ENCODE data around the genes GON4L, SEMA4A and SLC25A44.

DNA sequence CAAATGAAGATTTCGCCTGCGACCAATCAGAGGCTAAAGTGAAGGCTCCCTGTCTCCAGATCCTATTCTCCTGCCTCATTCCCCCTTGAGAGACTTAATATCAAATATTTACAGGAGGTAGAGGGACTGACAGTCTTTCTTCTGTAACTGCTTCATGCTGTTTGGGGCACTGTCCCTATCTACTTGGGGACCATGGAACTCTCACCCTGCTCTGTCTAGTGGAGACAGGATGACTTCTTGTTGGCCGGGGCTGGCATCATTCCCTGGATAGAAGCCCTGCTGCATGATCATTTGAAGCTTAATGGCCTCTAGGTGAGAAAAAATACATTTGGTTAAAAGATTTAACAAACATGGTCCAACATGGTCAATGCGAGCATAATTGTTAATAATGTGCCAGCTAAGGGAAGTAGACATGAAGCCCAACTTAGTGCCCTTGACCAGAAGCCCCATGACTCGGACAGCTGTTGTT lies 38.0 kb downstream of the YY1AP1 start:
- PRO-cap = no peak
- RAMPAGE, long total RNA, 4 experiments = no peak in any of the 4 experiments

GRCh38 chr1:155678800-155679383 lies 9.7 kb downstream of the YY1AP1 start:
- PRO-cap = no peak
- RAMPAGE, long total RNA, 4 experiments = no peak in any of the 4 experiments

DNA sequence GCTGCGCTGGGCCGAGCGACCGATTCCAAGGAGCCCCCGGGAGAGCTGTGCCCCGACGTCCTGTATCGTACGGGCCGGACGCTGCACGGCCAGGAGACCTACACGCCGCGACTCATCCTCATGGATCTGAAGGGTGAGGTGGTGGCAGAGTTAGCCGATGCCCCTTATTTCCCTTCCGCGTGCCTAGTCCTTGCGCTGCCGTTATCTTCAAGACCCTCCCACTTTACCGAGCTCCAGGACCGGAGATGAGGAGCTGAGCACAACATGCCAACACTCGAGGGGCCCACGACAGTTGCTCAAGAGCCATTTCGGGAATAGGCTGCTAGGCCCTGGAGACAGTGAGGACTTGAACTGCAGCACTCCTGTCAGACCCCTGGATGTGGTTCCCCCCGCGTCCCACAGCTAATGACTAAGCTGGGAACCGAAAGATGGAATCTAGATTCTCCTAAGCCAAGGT lies 57.1 kb downstream of the DAP3 start:
- PRO-cap = no peak
- RAMPAGE, long total RNA, 4 experiments = no peak in any of the 4 experiments

GRCh38 chr1:155856726-155857944 lies at the start of gene GON4L:
GON4L (minus strand) TSS chr1:155857214.
- PRO-cap = no peak
- RAMPAGE, long total RNA, 4 experiments = start-site peak on the minus strand in 4 of 4 experiments, at chr1:155857174-155857217 at its widest, 33 to 108 reads per replicate

- PRO-cap = no peak
- RAMPAGE, long total RNA, 4 experiments = no peak in any of the 4 experiments
Measured at GRCh38 chr1:155893566-155894163, 17.5 kb downstream of the RIT1 start.

DNA sequence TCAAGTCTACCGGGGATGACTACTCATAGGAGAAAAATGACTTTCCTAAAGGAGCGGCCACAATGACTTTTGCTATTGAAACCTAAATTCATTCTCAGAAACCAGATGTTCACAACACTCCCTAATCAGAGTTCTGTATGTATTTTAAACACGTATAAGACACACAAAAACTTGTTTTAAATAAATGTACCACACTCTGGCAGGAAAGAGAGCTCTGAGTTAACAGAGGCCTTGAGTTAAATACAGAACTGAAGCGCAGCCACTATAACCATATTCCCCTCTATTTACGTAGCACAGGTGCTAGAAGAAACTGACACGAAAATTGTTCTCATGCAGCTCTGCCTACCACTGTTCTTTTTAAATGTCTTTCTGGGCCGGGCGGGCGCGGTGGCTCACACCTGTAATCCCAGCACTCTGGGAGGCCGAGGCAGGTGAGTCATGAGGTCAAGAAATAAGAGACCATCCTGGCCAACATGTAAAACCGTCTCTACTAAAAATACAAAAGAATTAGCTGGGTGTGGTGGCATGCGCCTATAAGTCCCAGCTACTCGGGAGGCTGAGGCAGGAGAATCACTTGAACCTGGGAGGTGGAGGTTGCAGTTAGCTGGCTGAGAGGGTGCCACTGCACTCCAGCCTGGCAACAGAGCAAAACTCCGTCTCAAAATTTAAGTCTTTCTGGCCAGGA lies 761 bp upstream of the RIT1 start:
- PRO-cap = no peak
- RAMPAGE, long total RNA, 4 experiments = no peak in any of the 4 experiments

DNA sequence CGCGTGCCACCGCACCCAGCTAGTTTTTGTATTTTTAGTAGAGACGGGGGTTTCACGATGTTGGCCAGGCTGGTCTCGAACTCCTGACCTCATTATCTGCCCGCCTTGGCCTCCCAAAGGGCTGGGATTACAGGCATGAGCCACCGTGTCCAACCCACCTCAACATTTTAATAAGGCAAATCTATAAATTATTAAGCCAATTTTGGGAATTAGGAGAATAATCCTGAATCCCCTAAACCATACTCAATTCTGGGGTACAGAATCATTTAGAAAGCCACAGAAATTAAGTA lies 11.1 kb upstream of the RIT1 start:
- PRO-cap = no peak
- RAMPAGE, long total RNA, 4 experiments = no peak in any of the 4 experiments

- PRO-cap = no peak
- RAMPAGE, long total RNA, 4 experiments = no peak in any of the 4 experiments
Measured at GRCh38 chr1:155929118-155929527, 5.1 kb downstream of the KHDC4 start.

DNA sequence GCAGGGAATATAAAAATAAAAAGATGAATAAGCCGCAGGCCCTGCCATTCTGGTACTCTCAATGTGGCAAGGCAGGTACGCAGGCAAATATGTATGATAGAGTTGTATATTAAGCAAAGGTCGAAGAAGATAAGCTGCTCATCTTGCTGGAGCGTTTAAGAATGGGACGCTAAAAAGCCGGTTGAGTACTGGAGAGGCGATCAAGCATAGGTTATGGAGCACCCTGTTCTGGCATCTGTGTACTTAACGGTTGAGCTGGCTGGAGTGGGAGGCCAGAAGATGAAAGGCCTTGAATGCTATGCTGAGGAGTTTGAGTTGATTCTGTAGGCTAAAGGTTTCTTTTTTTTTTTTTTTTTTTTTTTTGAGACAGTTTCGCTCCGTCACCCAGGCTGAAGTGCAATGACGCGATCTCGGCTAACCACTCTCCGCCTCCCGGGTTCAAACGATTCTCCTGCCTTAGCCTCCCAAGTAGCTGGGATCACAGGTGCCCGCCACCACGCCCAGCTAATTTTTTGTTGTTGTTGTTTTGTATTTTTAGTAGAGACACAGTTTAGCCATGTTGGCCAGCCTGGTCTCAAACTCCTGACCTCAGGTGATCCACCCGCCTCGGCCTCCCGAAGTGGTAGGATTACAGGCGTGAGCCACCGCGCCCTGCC lies 793 bp upstream of the KHDC4 start:
- PRO-cap = no peak
- RAMPAGE, long total RNA, 4 experiments = no peak in any of the 4 experiments

GRCh38 chr1:155970120-155971435 lies 7.8 kb downstream of the ARHGEF2 start:
- PRO-cap = no peak
- RAMPAGE, long total RNA, 4 experiments = no peak in any of the 4 experiments

DNA sequence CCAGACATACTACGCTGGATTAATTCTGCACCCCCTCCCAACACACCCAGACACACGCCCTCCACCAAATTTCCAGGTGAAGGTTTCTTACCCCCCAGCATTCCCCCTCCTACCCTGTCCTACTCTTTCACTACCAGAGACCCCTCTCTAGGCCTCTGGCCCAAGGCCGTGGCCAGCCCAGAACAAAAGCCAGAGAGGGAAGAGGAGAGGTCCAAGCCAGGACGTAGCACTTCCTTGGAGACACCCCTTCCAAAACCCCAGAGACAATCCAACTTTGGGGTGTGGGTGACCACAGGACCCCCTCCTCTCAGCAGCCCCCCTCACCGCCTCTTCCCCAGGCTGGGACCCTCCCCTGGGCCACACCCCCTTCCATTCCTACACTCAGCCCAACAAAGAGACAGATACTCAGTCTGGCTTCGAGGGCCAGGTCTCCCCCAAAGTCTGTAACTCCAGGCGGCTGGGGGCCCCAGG lies 1.6 kb downstream of the MEX3A start:
- PRO-cap = no peak
- RAMPAGE, long total RNA, 4 experiments = no peak in any of the 4 experiments

- PRO-cap = no peak
- RAMPAGE, long total RNA, 4 experiments = no peak in any of the 4 experiments
Measured at GRCh38 chr1:156097581-156098202, 15.4 kb upstream of the MEX3A start.

DNA sequence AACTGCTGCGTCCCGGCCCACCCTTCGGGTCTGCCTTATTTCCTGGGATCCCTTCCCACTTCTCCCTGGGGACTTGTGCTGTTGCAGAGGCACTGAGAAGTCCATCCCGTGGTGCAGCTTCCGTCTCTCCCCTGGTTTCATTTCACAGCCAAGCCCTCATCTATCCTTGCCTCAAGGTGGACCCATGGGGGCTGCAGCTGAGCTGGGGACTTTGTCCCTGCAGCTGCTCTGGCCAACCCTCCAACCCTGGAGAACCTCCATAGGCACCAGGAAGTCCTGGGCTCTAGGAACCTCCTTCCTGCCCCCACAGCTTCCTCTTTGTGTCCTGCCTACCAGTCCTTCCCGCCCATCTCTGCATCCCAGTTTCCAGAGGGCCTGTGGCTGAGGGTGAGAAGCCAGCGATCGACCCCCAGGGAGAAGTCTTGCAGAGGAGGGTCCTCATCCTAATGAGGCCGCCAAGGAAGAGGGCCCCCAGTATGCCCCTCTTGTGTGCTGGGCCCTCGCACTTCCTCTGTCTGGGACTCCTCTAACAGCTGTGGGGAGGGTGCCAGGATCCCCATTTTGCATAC lies 11.5 kb upstream of the LMNA start:
- PRO-cap = no peak
- RAMPAGE, long total RNA, 4 experiments = no peak in any of the 4 experiments

GRCh38 chr1:156113408-156114056 lies 979 bp upstream of the LMNA start:
- PRO-cap = no peak
- RAMPAGE, long total RNA, 4 experiments = no peak in any of the 4 experiments

DNA sequence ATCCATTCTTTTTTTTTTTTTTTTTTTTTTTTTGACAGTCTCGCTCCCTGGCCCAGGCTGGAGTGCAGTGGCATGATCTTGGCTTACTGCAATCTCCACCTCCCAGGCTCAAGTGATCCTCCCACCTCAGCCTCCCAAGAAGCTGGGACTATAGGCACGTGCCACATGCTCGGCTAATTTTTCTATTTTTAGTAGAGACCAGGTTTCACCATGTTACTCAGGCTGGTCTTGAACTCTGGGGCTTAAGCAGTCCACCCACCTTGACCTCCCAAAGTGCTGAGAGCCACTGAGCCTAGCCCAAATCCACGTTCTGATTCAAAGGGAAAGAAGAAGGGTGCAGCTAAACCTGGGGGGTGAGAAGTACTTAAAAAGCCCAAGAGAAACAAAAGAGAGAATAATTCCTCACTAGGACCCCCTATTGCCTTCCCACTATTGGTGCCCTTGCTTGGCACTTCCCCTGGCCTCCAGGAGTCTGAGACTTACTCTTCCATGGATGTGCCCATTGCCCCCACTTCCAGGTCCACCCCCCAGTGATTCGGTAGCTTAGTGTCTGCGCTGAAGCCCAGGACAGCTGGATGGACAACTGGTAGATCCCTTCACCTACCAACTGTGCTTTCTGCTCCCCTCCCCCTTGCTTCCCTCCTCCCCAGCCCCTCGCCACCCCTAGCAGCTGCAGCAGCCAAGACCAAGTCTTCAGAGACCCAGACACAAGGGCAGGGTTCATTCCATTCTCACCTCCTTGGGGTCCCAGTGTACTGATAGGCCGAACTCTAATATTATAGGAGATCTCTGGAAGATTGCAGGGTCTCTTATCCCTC lies 6.7 kb downstream of the LMNA start:
- PRO-cap = no peak
- RAMPAGE, long total RNA, 4 experiments = start-site peak on the plus strand in 1 of 4 experiments, centred at position 518 of the sequence, 8 reads per replicate

DNA sequence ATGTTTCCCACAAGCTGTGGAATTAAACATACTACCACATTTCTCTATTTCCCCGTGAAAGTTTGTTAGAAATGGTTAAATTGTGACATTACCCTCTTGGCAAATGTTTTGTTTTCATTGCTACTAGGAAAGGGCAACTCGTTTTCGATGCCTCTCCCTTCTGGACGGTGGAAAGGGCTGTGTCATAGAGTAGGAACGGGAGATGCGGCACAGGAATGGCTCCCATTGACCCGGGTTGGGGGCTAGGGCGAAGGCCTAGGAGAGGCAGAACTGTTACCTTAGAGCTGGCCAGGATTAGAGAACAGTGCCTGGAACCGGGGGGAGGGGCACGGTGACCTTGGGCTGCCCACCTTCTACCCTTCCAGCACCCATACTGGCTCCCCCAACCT lies 7.9 kb downstream of the LMNA start:
- PRO-cap = no peak
- RAMPAGE, long total RNA, 4 experiments = start-site peak on the plus strand in 1 of 4 experiments, centred at position 159 of the sequence, 21 reads per replicate

DNA sequence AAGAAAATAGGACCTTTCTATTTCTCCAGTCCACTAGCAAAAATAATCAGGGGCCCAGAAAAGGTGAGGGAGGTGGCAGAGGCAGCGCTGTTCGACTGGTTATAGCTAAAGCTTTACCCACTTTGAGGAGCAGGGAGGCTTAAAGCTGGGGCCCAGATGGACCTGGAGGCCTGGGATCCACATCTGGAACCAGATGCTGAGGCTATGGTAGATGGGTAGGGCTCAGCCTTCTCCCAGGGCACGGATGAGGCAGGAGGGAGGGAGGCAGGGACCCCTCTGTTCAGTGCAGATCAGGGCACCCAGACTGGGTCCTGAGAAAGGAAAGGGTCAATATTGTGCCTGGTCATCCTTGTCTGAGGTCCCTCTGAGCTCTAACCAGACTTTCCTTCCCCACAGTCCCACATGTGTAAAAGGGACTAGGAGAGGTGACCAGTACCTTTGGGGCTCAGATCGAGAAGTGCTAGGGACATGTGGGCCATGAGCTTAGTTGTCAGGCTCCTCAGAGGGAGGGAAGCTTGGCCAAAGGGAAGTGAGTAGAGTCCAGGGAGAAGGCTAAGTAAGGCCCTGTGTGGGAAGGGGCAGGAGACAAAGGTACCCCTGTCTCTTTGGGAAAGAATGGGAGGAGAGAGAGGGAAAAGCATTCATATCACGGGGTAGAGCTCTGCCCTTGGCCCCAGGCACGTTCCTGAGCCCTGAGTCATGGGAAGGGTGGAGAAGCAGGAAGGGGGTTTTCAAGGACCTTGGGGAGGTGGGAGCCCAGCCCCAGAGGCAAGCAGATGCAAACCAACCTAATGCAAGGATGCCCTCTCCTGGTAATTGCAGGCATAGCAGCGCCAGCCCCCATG lies 15.4 kb downstream of the LMNA start:
- PRO-cap = no peak
- RAMPAGE, long total RNA, 4 experiments = start-site peak on the plus strand in 1 of 4 experiments, centred at position 345 of the sequence, 17 reads per replicate

DNA sequence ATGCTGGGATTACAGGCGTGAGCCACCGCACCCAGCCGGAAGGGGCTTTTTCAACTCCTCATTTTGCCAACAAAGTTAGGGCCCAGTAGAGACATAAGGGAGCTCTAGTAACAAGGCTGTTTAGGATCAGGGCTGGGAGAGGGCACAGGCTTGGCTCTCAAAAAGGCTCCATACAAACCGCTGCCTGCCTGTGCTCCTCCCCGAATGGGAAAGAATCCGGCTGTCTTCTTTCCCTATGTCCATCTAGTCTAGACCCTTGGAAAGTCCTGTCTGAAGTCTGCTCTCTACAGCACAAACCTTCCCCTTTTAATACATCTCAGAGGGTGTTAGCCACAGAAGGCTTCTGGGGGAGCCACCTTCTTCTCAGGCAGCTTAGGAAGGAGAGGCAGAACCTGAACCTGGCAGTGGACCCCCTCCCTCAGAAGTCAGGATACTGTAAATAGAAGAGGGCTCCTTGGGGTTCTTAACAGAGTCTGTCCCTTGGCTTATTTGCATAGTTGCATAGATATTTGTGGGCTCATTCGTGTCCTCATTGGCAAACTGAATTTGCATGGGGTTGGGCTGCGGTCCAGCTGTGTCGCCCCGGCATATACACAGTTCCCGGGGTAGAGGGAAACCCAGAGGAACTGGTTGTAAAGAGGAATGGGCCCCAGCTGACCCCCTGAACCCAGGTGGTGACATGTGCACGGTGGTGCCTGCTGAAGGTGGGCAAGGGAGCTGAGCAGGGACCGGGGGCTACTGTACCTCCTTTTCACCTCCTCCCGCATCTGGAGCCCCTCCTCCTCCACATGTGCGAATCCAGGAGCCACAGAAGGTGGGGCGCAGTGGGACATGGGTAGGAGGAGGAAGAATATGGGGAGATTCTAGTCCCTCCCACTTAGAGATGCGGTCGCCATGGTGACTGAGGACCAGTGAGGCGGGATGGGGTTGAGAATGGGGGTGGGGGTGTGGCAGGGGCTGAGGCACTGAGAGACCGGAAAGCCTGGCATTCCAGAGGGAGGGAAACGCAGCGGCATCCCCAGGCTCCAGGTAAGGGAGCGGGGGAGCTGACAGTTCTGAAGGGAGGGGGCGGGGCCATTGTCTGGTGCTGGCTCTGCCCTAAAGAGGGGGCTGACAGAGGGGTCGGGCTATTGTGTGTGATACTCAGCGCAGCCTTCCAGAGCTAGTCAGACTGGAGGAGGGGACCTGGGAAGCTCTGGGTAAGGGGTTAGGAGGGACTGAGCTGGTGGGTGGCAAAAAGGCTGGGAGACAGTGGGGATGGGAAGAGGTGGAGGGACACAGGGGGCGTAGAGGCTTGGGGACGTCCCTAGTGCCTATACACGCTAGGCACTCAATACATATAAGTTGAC lies 3.8 kb upstream of the SEMA4A start:
- PRO-cap = no peak
- RAMPAGE, long total RNA, 4 experiments = no peak in any of the 4 experiments

GRCh38 chr1:156153206-156153997 lies at the start of gene SEMA4A:
SEMA4A (plus strand) TSS chr1:156153585.
- PRO-cap = no peak
- RAMPAGE, long total RNA, 4 experiments = no peak in any of the 4 experiments

- PRO-cap = bidirectional peak, plus-strand start at chr1:156194117, minus-strand start at chr1:156193834
- RAMPAGE, long total RNA, 4 experiments = start-site peak on the plus strand in 4 of 4 experiments, at chr1:156194082-156194126 at its widest, 109 to 395 reads per replicate
Measured at GRCh38 chr1:156193459-156194535, at the start of gene SLC25A44. SLC25A44 (plus strand) TSS chr1:156194104.

All from omental fat pad (tissue), 4 donors.